HTERT-HM (cell line): ENCODE data around the genes OR4A47, SSRP1 and PRG3.

- RRBS: no CpG with 5 or more reads among the region's 5 CpGs
Observed at GRCh38 chr11:47724426-47725146, 9.4 kb upstream of the AGBL2 start.

GRCh38 chr11:47792590-47792943 lies 25.4 kb upstream of the FNBP4 start:
- RRBS: no CpG with 5 or more reads among the region's 6 CpGs

- RRBS: no CpG with 5 or more reads among the region's 7 CpGs
Observed at GRCh38 chr11:47916404-47916993, 63.9 kb upstream of the PTPRJ start.

DNA sequence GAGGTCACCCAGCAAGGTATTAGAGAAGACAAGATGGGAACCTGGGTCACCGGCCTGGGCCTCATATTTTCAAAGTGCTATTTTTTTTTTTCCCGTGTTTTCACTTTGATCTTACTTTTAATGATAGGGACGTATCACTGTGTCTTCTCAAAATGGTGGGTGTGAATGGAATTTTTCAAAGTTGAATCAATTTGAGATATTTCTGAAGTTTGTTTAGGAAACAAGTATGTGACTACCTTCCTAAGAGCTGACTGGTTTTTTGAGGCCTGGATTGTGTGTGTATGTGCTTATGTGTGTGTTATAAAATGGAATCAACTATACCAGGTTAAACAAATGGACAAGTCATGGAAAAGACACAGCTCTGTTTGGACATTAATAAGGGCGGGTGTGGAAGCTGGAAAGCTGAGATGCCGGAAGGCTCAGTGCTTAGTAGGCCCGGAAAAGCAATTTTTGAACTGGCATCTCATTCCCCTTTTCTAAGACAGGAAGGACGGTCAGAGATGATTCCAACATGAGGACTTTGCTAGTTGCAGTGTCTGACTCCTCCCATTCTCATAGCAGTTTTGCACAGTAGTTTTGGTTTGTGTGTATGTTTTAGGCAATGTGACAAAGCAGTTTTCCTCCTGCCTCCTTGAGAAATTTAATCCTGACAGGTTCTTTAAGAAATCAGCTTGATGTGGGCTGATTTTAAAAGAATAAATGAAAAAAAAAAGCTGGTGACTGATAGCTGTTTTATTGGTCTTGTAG lies 2.9 kb downstream of the PTPRJ start:
- RRBS: no CpG with 5 or more reads among the region's 7 CpGs

DNA sequence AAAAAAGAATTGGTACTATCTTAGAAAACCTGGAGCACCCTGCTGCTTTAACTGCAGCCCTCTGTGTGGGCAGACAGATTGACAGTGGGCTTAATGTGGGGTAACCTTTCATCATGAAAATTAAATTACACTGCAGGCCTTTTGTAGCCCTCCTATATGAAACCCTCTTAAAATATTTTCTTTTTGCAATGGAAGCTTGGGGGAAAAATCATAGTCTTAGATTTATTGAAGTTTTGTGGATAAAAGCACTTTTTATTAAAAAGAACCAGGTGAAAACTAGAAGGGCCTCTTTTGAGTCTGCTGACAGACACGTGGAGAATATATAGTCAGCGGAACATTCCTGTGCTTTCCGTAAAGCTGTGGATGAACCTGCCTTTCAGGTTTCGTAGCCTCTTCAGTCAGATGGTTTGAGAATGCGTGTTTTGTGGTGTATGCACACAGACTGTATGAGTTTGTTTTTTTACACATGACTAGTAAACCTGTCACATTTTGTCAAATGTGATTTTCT lies 69.4 kb downstream of the PTPRJ start:
- RRBS: no CpG with 5 or more reads among the region's 5 CpGs

DNA sequence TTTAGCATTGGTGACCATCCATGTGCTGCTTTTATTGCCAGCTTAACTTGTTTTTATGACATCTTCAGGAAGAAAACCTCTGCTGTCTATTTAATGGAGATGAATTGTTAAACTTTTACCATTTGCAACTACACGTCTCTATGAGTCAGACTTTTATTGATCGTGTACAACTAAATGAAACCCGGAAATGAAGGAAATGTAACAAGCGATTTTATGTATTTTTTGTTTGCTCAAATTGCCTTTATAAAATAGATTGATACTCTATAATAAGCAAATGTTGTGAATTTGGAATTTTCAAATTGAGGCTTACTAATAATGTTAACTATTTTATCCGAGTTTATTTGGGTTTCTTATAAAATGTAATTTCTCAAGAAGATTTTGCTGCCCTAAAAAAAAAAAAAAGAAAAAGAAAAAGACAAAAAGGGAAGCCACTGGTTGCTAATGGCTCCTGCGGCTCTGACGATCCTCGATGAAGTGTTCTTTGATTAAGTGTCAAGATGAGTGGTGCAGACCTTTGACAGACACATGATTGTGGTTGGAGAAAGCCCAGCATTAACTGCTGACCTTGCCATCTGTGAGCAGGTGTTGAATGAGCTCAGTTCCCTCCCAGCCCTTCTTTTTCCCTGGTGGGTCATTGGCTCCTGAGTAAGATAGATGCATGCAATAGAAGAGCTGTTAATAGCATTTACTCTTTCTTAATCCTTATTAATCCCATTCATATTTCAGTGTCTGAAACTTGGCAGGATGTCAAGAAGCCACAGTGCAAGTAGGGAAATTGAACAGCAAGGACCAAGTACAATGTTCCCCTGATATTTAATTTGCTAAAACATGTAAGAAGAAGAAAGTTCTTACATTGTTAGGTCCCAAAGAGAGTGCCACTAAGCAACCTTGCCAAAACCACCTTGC lies 113.3 kb downstream of the PTPRJ start:
- RRBS: no CpG with 5 or more reads among the region's 8 CpGs

GRCh38 chr11:48095852-48096688 lies 115.7 kb downstream of the PTPRJ start:
- RRBS: no CpG with 5 or more reads among the region's 15 CpGs

- RRBS: no CpG with 5 or more reads among the region's 10 CpGs
Observed at GRCh38 chr11:48106902-48107802, 109.5 kb upstream of the OR4B1 start.

GRCh38 chr11:48488463-48489022 lies at the start of gene OR4A47:
Gene OR4A47, plus strand, starts transcription at chr11:48488793.
- RRBS: no CpG with 5 or more reads among the region's 1 CpG

DNA sequence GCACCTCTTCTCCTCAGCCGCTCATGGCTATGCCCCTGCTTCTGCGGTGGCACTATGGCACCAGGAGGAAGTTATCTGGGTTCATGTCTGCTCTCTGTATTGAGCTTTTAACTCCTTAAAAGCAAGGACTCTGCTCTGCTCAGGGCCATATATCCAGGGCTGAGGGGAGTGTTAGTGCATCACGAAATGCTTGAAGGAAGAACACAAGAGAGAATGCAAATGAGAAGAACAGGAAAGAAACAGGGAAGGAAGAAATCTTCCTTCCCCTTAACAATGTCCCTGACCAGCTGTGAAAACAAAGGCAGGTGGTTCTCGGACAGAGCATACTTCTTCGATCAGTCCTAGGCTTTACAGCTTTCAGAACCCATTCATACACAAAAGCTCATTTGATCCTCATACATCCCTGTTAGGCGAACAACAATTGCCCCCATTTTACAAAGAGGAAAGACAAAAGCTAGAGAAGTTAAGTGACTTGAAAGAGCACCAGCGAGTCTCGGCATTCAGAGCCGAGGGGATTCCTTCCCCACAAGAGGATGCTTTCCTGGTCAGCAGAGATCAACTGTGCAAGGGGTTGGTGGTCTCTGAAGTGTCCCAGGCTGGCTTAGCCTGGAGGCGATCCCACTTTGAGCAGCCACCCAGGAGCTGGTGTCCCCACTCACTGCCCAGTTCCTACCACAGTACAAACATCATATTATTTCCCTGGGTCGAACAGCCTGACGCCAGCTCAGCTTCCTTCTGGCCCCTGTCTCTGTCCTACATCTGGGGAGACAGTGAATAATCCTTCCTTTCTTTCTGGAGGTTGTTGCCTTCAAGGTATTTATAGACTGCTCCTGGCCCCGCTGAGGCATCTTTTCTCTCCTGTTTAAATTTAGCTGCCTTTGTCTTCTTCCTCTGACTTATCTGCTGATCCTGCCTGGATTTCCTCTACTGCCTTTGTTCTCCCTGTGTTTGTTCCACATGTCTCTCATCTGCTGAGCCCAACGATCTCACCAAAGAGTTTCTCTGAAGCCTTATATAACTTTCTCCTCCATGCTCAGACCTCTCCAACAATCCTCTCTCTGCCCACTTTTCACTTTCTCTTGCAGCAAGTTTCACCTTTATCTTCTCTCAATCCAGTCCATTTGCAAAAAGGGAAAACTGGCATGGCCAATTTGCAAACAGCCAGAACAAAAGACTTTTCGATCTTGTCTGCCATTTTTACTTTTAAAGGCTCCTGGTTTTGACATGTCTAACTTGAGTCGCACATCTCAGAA lies 57.0 kb upstream of the LRRC55 start:
- RRBS: no CpG with 5 or more reads among the region's 16 CpGs

- RRBS: no CpG with 5 or more reads among the region's 11 CpGs
Observed at GRCh38 chr11:57288698-57289760, 35.7 kb downstream of the TNKS1BP1 start.

- RRBS: 75% methylated on average over 3 of the region's 21 CpGs
Observed at GRCh38 chr11:57313400-57314049, 11.2 kb downstream of the TNKS1BP1 start.

GRCh38 chr11:57334947-57336225 lies at the start of gene SSRP1:
Gene SSRP1, minus strand, starts transcription at chr11:57335892.
- RRBS: 2% methylated on average over 22 of the region's 80 CpGs

GRCh38 chr11:57349641-57350254 lies 11.6 kb downstream of the P2RX3 start:
- RRBS: no CpG with 5 or more reads among the region's 27 CpGs

- RRBS: no CpG with 5 or more reads among the region's 4 CpGs
Observed at GRCh38 chr11:57380858-57381460, at the start of gene PRG3. Gene PRG3, minus strand, starts transcription at chr11:57381150.

DNA sequence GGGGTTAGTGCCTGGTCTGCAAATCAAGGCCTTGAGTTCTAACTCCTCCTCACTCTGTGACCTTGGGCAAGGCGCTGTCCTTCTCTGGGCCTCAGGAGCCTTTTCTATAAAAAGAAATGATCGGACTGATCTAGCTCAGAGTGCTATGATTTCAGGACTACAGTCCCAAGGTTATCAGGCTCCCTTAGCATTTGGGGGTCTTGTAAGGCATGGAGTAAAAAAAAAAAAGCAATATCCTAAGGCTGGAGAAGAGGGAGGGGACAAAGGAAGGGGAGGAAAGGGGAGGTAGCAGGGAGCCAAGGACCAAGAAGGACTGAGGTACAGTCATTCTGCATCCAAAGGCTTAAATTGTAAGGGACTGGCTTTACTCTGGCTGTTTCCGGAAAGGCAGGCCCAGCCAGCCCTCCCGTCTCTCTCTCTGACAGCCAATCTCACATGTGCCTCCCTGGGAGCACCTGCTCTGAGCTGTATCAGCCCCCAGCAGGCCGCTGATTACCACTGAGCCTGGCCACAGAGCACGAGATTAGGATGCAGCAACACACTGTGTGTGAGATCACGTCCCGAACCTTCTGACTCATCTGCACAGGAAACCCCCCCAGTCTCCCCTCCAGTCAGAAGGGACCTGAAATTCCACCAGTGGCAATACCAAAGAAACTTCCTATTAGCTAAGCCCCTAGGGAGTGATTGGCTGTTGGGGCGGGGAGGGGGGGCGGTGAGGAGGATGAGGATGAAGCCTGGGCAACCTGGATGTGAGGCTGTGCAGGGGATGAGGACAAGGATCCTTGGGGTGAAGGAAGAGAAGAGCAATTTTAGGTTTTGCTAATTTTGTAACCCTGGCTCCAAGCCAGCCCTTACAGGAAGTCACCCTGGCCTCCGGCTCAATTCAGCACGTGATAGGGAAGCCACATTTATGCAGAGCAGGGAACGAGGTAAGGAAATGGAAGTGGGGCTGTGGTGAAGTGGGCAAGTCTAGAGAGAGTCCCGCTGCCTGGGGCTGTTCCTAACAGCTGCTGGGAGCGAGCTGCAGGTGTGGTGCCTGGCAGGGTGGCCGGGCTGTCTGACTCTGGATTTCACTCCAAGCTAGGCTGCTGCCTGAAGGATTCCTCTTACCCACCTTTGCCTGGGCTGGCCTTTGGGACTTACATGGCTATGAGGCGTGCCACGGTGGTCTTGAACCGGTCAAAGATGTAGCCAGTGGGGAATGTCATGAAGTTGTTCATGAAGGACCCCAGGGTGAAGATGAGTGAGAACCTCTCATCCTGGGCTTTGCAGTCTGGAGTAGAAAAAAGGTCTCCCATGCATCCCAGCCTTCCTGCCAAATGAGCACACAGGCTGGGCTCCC lies 2.1 kb downstream of the SLC43A3 start:
- RRBS: 100% methylated on average over 1 of the region's 19 CpGs

DNA sequence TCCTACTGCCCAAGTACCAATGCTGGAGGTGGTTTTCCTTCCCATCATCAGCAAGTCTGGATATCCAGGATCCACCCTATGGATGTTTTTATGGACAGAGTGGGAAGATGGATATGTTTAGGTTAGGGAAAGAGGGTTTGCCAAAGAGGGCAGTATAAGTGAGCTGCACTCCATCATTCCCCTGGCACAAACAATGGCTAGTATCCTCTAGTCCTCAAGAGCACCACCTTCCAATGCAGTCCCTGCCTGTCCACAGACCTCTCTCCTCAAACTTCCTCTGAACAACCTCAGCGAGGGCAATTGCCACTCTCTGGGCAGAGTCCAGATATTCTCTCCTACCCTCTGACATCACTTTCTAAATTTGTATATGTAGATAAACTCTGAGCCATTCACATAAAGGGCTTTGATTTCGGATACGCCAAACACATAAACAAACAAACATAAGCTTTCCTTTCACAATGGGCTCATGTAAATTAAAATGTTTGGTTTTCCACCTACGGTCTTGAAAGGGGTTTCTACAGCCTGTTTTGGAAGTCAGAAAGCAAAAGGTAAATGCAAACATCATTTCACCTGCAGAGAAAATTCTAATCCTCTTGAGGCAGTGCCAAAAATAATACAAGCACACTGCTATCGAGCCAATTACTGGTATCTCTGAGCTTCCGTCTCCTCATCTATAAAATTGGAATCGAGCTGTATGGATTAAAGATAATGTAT lies 3.0 kb upstream of the SLC43A3 start:
- RRBS: no CpG with 5 or more reads among the region's 7 CpGs

DNA sequence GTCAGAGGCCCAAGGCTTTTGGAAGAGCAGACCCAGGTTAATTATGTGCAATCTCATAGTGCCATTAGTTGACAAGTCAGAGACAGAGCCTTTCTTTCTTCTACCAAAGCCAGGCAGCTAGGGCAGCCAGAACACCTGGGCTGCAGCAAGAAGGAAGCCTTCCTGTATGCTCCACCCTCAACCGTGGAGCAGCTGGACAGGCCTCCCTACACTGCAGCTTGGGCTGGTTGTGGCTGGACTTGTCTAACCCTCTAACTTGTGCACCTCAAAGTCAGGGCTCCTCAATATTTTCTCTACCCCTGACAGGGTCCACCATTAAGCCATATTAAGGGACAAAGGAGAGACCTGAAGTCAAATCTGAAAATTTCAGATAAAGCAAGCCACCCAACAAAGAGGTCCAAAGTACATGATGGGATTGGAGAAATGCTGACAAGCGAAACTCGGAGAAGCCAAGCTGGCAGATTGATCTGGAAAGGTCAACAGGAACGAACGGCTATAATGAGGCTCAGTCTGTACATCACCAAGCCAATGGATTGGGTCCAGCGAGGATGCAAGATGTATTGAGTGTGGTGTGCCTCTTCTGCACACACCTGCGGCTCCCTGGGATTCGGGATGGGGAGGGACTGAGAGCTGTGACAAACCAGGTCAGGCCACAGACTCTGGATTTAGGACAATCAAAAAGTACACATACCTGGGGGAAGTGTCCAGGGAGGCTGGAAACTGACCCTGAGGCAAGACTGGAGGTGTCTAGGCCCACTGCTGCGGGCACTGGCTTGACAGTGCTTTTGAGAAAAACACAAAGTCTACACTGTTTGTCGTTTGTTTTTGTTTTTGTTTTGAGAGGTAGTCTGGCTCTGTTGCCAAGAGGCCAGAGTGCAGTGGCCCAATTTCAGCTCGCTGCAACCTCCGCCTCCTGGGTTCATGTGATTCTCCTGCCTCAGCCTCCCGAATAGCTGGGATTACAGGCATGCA lies 11.7 kb upstream of the SLC43A3 start:
- RRBS: no CpG with 5 or more reads among the region's 13 CpGs

DNA sequence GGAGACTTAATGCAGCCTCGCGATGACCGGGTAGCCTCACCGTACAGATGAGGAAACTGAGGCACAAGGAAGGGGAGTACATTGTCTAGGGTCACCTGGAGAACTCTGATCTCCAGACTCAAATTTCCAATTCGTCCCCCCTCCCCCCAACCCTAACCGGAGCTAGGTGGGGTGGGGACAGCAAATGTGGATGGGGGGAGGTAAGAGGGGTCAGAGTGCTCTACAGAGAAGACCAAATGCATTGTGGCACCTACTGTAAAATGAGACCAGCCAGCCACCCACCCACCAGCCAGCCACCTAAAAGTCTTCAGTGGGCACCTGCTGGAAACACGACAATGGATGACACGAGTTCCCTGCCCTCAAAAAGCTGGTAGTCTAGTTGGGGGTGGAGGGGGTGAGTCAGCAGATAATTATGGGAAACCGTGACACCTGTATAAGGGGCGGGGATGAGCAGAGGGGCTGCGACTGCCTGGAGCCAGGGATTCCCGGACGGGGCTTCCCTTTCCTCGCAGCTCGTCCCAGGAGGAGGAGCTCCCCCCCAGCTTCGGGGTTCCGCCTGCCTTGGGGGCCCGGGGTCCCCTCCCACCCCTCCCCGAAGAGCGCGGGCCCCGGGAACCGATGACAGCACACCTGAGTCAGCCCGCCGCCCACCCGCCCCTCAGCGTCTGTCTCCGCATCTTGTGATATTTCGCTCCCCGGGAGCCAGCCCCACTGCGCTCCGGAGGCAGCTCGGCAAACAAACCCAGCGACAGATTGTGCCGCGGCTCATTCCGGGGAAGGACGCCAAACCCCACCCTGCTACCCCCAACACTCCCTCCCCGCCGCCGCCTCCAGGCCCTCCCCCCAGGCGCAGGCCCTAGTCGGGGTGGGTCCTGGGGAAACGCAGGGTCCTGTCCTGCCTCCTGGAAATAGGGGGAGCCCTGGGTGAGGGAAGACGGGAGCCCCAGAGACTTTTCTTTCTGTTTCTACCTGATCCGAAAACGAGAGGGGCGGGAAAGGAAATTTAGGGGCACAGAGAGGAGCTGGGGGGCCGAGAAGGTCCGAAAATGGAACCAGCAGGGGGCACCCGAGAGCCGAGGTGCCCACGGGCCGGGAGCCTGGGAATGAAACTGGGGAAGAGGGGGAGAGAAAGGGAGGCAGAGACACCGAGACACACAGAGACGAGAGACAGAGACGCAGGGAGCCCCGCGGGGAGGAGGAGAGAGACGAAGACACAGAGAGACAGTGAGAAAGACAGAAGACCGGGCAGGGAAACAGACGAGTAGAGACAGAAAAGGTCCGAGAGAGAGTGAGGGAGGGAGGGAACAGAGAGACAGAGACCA lies 2.1 kb upstream of the RTN4RL2 start:
- RRBS: 3% methylated on average over 23 of the region's 63 CpGs

DNA sequence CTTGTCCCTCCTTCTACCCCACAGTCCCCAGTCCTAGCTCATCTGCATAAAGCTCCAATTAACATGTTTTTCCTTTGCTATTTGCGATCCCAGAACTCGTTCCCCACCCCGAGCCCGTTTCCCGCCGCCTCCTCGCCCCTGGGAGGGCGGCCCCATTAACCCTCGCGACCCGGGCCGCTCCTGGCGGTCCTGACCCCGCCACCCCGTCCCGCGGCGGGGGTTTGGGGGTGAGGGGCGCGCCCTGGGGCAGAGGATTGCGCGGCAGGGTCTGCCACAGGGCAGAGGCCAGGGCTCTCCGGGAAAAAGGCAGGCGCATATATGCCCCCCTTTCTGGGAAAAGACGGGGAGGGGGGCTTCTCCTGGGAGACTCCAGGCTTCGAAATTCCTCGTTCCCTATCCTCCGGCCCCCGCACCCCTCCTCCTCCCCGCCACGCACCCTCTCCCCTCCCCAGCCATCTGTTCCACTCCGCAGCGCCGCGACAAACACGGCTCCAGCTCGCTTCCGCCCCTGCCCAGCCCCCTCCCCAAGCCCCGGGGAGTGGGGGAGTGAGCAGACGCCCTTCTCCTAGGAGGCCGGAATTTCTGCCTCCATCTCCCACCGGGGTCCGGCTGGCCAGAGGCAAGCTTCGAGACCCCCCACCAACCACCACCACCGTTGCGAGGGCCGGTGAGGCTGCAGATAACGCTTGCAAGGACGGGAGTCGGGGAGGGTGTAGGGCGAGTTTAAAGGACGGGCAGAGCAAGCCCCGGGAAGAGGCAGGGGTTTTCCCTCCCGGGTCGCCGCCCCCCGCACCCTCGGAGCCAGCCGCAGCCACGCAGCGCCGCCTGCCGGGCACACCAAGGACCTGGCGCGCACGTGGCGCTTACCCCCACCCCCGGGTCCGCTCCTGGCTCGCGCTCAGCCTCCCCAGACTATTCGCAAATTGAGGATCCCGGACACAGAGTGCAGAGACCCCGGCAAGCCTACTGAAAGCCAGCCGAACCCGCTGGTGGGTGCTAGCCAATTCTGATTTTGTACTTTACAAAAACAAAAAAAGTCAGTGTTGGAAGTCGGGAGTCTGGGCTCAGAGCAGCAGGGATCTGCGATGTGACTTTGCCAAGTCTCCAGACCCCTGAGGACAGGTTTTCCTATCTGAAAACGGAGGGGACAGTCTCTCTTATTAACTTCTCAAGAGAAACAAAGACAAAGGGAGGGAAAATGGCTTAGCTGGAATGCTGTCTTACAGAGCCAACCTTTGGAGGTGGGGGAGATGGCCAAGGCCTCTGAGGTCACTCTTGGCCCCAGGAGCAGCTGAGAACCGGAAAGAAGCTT lies 22.5 kb downstream of the RTN4RL2 start:
- RRBS: 6% methylated on average over 37 of the region's 80 CpGs